ENCODE measurements around a stretch of chr1.

DNA sequence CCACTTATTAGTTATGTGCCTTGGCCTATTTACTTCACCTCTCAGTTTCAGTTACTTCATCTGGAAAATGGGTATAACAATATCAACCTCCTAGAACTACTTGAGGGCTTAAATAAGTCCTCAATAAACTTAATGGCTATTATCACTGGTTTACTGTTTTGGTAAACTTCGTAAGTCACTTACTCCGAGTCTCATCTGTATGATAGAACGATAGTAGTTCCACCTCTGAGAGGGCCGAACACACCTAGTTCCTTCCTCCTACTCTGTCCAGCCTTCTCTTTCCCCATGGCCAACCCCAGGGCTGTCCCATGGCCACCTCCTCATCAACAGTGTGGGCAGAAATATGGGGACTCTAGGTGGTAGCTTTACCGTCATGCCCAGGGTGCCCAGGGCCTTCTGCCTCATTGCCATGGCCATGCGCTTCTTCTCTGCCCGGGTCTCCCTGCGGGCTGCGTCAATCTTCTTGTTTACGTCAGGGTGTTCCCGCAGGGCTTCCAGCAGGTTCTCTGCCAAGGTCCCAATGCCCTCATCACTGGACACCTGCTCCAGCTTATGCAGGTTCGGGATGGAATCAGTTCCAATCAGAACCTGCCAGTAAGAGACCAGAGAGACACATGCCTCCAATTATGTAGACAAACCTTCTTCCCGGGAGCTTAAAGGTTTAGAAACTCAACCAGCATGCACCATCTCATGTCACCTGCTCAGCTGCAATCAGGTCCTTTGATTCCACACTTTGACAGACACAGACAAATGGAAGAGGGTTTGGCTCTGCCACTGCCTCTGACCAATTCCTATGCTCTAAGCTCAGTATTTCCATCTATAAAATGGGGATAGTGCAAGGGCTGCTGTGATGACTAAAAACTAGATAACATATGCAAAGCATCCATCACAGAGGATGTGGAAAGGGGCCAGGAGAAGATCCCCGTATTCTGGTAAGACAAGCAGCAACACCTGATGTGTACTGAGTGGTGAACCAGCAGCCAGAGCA is 121.4 kb downstream of the UBR4 start:
- PRO-cap, result no peak
- RAMPAGE, long total RNA, result no peak

GRCh38 chr1:19211226-19211632 is 1.2 kb upstream of the UBR4 start:
- PRO-cap, result unidirectional peak, minus-strand start at chr1:19211369
- RAMPAGE, long total RNA, result no peak

- PRO-cap, result no peak
- RAMPAGE, long total RNA, result no peak
These were observed 3.2 kb downstream of the AKR7A3 start for GRCh38 chr1:19285473-19285738.

DNA sequence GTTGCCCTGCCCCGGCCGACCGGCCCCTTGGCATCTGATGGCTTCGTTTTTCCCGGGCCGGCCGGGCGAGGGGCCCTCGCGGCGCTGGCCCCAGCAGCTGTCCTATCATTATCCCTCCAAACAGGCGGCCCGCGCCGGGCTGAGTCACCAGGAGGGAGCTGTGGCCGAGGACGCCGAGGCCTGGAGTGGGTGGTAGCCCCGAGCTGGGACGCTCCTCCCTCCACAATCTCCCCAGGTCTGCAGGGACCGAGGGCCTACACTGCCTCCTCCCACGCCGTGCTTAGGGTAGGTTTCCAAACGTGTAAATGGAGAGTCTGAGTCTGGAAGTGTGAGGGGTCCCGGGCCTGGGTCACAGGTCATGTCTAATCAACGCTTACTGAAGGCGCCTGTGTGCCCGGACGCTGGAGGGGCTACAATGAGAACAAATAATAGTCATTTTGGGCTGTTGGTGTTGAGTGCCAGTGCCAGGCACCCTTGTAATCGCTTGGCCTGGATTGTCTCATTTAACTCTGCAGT is 537 bp downstream of the SLC66A1 start:
- PRO-cap, result bidirectional peak, plus-strand start at position 105 of the sequence, minus-strand start at position 141 of the sequence
- RAMPAGE, long total RNA, result no peak

GRCh38 chr1:19325675-19326767 is 13.9 kb downstream of the SLC66A1 start:
- PRO-cap, result no peak
- RAMPAGE, long total RNA, result no peak

DNA sequence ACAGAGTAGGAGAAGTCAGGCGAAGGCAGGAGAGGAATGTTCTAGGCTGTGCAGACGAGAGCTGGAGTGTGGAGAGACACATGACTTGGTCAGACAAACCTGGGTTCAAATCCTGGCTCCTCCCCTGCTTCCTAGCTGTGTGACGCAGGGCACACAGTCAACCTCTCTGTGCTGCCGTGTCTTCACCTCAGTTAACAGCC is 15.6 kb downstream of the SLC66A1 start:
- PRO-cap, result no peak
- RAMPAGE, long total RNA, result no peak

- PRO-cap, result no peak
- RAMPAGE, long total RNA, result no peak
These were observed 50.8 kb downstream of the SLC66A1 start for GRCh38 chr1:19362961-19363336.

- PRO-cap, result no peak
- RAMPAGE, long total RNA, result no peak
These were observed 57.8 kb downstream of the CAPZB start for GRCh38 chr1:19427379-19428155.

GRCh38 chr1:19430150-19430908 is 55.0 kb downstream of the CAPZB start:
- PRO-cap, result no peak
- RAMPAGE, long total RNA, result no peak

DNA sequence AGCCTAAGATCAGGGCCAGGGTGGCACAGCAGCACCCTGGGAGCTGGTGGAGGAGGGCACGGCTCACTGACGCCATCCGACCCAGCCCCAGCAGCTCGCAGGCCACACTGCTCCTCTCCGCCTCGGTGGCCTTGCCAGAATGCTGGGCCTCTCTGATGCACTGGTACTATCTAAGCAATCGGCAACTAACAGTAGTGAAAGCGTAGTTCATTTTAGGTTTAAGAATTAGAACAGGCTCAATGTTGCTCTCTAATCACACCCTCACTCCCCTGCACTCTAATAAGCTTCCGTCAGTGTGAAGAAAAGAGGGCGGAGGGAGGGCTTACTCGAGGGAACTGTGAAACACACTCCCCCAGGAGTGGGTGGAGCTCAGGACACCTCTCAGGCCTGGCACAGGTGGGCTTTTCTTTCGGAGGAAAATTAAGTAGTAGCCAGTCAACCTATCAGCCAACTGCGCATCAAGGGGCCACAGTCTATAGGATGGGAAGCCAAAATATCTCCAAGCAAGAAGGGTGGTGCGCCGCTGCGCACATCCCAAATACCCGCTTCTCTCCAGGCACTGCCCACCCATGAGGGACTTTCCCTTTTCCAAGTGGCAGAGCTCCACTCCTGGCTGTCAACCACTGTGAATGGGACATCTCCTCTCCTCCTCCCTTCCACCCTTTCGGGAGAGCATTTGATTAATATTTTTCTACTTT is 37.5 kb downstream of the CAPZB start:
- PRO-cap, result no peak
- RAMPAGE, long total RNA, result no peak

DNA sequence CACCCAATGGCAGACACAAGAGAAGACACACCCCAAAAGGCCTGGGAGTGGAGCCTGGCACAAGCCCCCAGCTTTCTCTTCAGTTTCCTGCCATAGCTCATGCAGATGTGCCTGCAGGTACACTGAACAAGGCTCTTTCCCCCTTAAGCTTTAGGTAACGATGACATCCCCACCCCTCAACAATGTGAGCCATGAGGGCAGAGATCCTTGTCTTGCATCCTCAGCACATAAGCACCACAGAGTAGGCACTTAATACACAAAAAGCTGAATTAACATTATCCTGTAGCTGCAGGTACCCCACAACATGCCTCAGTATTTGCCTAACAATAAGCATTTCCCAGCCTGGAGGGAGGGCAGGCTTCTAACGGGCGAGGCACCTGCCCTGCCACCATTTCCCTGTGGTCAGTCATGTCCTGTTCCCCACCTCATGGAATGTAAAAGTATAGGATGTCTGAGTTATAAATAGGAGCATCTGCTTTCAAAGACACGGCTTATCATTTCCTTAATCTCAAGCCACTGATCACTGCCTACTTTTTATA is 3.6 kb downstream of the CAPZB start:
- PRO-cap, result bidirectional peak, plus-strand start at position 392 of the sequence, minus-strand start at position 243 of the sequence
- RAMPAGE, long total RNA, result no peak

GRCh38 chr1:19483870-19484348 is 1.4 kb downstream of the CAPZB start:
- PRO-cap, result unidirectional peak, plus-strand start at chr1:19484237
- RAMPAGE, long total RNA, result no peak

DNA sequence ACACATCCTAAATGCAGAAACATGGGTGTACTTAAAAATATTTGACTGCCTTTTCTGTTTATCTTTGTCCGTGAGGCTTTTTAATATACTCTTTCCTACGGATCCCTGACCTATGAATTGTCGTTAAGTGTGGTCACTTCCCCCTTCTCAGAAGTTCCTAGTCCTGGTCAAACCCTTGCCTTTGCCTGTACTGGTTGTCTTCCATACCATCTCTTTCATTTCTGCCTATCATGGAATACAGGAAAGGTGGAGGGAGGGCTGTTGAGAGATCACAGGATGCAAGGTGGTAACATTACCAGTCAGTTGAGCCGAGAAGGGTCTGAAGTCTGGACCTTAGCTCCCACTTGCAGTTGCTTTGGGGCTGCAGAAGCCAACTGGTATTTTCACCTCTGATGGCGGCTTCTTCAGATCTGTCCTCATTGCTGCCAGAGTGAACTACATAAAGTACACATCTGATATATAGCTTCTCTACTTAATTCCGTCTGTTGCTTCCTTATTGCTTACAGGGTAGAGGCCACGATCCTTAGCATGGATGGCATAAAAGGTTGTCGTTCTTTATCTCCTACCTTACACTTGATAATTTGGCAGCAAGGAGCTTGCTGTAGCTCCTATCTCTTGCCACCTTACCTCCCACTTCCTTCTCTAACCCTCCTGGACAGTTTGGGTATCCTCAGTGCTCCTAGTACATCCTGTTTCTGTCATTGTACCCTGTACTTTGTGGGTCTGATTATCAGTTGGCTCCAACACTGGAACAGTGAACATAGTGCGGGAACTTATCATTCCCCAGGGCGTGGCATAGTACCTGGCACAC is 16.3 kb downstream of the MICOS10 start:
- PRO-cap, result no peak
- RAMPAGE, long total RNA, result no peak

GRCh38 chr1:19650335-19650804 is 6.3 kb downstream of the NBL1 start:
- PRO-cap, result no peak
- RAMPAGE, long total RNA, result no peak

DNA sequence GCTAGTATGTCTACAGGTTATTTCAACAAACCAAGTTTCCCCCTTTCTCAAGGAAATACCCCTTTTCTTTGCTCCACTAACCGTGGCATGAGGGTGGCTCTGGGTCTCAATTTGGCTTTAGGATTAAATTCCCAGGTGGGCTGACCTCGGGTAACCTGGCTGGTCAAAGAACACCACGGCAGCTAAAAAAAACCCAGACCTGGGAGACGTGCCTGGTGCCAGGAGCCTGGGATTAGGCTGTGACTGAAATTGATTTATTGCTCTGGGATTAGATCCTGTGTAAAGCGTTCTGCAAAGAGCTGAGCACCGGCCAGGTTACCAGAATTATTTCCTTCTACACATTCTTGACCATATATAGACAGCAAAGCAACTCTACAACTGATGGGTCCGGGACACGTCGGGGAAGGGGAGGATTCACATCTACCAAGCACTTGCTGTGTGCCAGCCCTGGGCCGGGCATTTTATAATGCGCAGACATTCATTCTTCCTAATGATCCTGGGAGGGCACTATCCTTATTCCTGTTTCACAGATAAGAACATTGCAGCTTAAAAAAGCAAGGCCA is 45.2 kb downstream of the TMCO4 start:
- PRO-cap, result no peak
- RAMPAGE, long total RNA, result no peak

DNA sequence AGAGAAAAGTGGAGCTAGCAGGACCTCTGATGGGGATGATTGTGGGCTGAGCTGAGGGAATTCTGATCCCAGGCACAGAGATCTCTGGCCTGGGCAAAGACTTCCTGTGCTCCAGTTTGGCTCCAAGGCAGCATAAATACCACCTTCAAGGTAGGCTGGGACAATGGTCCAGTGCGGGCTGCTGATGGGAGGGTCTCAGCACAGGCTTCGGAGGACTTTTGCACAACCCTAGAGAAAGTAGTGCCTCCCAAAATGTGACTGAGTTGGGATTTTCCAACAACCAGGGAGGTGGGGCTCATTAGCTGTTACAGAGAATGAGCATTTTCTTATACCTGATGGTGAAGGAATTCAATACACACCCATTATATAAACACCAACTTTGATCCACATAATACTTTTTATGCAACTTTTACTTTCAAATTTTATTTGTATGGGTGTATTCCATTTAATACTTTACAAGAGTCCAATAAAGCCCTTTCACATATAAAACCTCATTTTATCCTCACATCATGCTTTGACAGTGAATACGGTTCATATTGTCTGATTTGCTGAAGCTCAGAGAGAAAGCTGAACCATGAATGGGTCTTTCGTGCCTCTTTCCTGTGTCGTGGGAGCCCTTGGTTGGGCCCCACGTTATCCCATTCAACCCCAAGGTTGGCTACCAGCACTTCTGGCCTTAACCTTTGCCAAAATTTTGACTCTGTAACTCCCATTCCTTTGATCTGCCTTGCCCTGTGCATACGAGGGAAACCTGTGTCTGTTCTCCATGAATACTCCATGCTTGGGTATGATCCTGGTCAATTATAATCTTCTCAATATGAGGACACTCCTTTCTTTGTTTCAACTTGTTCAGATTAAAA is 31.3 kb upstream of the RNF186 start:
- PRO-cap, result no peak
- RAMPAGE, long total RNA, result no peak

DNA sequence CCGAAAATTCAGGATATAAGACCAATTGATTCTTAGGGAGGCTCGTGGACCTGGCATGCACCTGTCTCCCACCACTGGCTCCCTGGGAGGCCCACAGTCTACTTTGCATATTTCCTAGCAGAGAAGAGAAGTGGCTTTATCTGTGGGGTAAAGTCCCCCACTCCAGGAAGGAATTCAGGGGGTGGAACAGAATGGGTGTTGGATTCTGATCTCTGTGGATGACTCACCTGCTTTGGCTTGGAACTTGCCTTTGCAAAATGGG is 21.2 kb upstream of the OTUD3 start:
- PRO-cap, result no peak
- RAMPAGE, long total RNA, result no peak

GRCh38 chr1:19981149-19982057 is 2.0 kb upstream of the PLA2G2A start:
- PRO-cap, result no peak
- RAMPAGE, long total RNA, result no peak

GRCh38 chr1:19988316-19988612 is 8.8 kb upstream of the PLA2G2A start:
- PRO-cap, result no peak
- RAMPAGE, long total RNA, result no peak

GRCh38 chr1:20008307-20008605 is 28.8 kb upstream of the PLA2G2A start:
- PRO-cap, result no peak
- RAMPAGE, long total RNA, result no peak